Spinal cord (tissue), 3 donors: ENCODE measurements around a stretch of chr18.

GRCh38 chr18:76449922-76450811 is 44.9 kb downstream of the ZNF516 start:
- PRO-cap, result no peak
- RAMPAGE, long total RNA, result no peak

DNA sequence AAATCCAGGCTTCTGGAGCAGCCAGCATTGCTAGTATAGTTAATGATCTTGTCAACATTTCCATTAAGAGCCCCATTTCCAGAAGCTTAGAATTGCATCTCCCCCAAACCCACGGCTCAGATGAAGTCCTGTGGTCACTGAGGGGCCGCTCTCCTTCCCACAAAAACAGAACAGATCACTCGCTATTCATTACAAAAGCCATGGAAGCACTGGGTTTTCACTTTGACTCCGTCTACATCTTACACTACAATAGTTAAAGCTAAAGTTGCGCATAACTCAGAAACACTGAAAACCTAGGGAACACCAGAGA is 41.9 kb downstream of the ZNF516 start:
- PRO-cap, result no peak
- RAMPAGE, long total RNA, result no peak

DNA sequence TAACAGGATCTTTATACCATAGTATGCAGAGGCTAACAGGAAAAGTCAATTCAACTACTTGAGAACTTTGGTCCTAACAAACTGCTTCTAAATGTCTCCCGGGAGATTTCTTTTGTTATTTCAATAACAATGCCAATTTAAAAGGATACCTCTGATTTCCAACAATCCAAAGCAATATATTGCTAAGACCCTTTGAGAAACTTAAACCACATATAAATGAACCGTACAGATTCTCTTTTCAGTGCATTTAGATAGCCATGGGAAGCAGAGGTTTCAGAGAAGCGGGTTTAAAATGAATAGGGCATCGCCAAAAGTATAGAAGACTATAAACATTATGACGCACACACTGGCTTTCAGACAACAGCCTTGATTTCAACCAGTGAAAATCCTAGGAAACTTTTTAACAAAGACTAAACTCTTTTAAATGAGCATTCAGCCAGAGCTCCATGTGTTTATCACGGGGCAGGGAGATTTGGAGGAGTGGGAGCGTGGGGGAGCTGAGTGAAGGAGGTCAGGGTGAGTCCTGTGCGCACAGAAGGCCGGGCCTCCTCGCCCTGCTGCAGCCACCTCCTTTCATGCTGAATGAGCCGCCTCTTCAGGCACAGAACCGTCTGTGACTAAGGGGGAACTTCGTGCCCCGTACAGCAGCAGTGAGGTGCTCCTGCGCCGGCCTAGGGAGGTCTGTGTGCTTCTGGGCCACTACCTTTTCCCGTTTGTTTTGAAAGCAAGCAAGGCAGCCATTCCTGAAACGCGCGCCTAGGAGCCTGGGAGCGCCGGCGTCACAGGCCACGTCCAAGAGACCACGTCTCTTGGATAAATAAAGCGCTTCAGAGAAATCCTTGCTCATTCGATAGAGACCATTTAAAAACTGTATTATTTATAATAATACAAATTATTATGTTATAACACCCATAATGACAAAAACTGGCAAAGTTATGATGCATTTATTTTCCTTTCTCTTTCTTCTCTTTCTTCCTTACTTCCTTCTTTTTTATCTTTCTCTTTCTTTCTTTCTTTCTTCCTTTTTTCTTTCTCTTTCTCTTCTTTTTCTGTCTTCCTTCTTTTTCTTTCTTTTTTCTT is 27.0 kb upstream of the ZNF516 start:
- PRO-cap, result no peak
- RAMPAGE, long total RNA, result no peak

GRCh38 chr18:76524934-76525958 is 30.2 kb upstream of the ZNF516 start:
- PRO-cap, result no peak
- RAMPAGE, long total RNA, result no peak

GRCh38 chr18:76559239-76559624 is 64.2 kb upstream of the ZNF516 start:
- PRO-cap, result no peak
- RAMPAGE, long total RNA, result no peak

DNA sequence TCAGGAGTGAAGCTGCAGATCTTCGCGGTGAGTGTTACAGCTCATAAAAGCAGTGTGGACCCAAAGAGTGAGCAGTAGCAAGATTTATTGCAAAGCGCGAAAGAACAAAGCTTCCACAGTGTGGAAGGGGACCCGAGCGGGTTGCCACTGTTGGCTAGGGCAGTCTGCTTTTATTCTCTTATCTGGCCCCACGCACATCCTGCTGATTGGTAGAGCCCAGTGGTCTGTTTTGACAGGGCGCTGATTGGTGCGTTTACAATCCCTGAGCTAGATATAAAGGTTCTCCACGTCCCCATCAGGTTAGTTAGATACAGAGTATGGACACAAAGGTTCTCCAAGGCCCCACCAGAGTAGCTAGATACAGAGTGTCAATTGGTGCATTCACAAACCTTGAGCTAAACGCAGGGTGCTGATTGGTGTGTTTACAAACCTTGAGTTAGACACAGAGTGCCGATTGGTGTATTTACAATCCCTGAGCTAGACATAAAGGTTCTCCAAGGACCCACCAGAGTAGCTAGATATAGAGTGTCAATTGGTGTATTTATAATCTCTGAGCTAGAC is 104.3 kb upstream of the ZNF516 start:
- PRO-cap, result no peak
- RAMPAGE, long total RNA, result no peak

- PRO-cap, result no peak
- RAMPAGE, long total RNA, result no peak
Observed at GRCh38 chr18:76678363-76678644, 144.1 kb upstream of the ZNF236 start.

GRCh38 chr18:76709674-76710342 is 112.5 kb upstream of the ZNF236 start:
- PRO-cap, result no peak
- RAMPAGE, long total RNA, result no peak

GRCh38 chr18:76822943-76823519 is 674 bp downstream of the ZNF236 start:
- PRO-cap, result no peak
- RAMPAGE, long total RNA, result no peak

- PRO-cap, result no peak
- RAMPAGE, long total RNA, result no peak
Observed at GRCh38 chr18:76967441-76968366, 145.3 kb downstream of the ZNF236 start.

GRCh38 chr18:77064760-77065412 is 67.7 kb downstream of the MBP start:
- PRO-cap, result no peak
- RAMPAGE, long total RNA, result no peak

- PRO-cap, result no peak
- RAMPAGE, long total RNA, result no peak
Observed at GRCh38 chr18:77073479-77074244, 58.9 kb downstream of the MBP start.

DNA sequence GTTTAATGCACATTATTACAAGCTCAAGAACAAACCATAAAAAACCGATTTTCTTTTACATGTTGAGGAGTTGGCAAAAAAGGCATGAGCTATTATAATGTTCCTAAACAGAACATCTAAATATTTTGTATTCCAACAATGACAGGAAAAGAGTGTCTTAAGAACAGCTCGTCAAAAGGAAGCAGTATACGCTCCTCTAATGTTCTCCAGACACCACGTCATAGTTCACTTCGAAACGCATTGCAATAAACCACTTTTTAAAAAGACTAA is 46.0 kb downstream of the MBP start:
- PRO-cap, result no peak
- RAMPAGE, long total RNA, result no peak

DNA sequence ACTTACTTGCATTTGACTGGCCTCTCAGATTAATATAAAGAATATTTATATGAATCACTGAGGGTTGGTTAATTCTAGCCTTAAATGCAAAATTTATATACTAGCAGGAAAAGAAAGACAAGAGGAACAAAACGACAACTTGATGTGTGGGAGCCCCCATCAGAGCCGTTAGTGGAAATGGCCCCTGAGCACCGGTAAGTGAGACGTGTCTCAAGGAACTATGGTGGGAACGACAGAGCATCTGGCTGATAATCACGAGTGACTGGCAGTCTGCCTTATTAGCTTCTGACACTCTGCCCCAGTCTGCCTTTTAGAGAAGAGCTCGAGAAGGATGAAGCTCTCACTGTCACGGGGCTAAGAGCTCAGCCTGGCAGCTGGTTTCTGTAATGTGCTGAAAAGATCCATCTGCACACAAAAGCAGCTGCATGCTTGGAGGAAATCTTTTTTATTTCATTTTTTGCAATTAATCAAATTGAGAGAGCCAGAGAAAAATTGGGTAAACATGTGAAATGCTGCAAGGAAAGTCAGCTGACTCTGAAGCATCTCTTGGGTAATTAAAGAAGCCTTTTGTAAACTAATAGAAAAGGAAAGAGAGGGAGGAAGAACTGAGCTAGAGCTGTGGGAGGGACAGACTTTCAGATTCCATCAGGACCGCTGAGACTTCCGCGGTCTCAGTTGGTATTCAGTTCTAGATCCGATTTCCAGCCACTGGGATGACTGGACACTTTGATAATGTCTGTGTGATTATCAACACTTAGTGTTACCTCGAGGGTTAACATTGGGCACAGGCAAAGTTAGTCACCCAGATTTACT is 24.5 kb downstream of the MBP start:
- PRO-cap, result no peak
- RAMPAGE, long total RNA, result no peak

DNA sequence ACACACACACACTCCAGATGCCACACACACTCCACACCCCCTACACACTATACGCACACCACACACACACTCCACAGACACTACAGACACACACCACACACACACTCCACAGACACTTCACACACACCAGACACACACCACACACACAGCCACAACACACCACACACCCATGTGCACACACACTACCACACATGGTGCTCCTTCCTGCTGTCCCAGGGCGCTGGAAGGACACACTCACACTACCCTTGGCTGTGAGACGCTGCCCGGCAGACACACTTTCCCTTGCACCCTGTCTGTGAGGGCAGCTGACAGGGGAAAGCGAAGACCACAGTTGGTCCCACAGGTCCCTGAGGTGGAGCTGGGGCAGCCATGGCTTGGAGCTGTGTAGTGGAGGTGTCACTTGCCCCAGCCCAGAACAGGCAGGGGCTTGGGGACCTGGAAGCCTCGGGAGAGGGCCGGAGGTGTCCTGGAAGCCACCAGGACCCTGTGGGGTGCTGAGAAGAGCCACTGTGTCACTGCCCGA is 13.8 kb downstream of the MBP start:
- PRO-cap, result no peak
- RAMPAGE, long total RNA, result no peak

GRCh38 chr18:77124645-77125681 is 7.6 kb downstream of the MBP start:
- PRO-cap, result no peak
- RAMPAGE, long total RNA, result no peak

GRCh38 chr18:77132058-77132477 is 515 bp downstream of the MBP start:
- PRO-cap, result no peak
- RAMPAGE, long total RNA, result no peak

GRCh38 chr18:77133131-77134065 is 815 bp upstream of the MBP start:
- PRO-cap, result no peak
- RAMPAGE, long total RNA, result no peak

- PRO-cap, result no peak
- RAMPAGE, long total RNA, result no peak
Observed at GRCh38 chr18:77140608-77141300, 8.2 kb upstream of the MBP start.

DNA sequence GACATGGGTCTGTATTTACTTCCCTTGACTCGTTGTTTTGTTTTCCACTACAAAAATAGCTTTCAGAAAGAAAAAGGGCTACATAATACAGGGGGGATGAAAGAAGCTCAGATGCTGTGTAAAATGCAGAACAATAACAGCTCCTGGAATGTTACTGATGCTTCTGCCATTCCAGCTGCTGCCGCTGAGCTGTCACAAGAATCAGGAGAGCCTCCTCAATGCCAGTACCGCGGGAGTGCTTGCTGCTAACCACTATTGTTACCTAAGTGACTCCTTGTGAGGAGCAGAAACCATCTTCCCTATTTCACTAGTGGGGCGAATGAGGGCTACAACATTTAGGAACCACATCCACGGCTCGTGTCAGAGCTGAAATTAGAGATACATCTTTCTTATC is 384.8 kb downstream of the GALR1 start:
- PRO-cap, result no peak
- RAMPAGE, long total RNA, result no peak